MCF 10A (cell line): ENCODE measurements around a stretch of chr12.

GRCh38 chr12:89634732-89635378 lies 73.8 kb downstream of the ATP2B1 start:
- PRO-cap = no peak
- RRBS = no CpG with 5 or more reads among the region's 5 CpGs

DNA sequence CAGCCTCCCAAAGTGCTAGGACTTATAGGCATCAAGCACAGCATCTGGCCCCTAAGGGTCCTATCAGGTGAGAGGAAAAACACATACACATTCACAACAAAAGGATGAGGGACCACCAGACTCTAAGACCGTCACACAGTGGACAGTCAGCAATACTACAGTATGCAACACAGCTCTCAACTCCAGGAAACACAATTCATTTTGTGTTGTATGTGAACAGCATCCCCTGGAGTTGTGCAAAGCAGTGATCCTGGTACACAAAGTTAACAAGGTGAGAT lies 6.9 kb downstream of the ATP2B1 start:
- PRO-cap = no peak
- RRBS = no CpG with 5 or more reads among the region's 1 CpG

DNA sequence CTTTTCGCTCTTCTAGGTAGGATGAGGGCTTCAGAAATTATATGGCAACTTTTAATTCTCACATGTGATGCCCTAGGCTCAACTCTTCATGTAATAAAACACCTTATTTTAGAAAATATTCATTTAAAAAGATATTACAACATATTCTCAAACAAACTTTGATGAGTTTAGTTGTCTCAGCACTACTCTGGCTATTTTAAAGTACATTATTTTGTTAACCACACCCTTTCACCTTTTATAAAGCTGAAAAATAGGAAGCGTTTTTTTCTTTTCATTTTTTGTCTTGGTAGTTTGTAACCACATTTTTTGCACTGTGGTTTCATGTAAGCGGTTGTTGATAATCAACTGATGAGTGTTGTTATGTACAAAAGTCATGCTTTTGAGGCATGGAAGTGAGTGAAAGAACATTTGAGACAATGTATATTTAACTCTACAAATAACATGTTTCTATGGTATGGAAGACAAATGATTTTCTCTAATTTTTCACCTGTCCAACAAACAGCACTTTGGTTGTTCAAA lies 52.1 kb upstream of the ATP2B1 start:
- PRO-cap = no peak
- RRBS = no CpG with 5 or more reads among the region's 3 CpGs

DNA sequence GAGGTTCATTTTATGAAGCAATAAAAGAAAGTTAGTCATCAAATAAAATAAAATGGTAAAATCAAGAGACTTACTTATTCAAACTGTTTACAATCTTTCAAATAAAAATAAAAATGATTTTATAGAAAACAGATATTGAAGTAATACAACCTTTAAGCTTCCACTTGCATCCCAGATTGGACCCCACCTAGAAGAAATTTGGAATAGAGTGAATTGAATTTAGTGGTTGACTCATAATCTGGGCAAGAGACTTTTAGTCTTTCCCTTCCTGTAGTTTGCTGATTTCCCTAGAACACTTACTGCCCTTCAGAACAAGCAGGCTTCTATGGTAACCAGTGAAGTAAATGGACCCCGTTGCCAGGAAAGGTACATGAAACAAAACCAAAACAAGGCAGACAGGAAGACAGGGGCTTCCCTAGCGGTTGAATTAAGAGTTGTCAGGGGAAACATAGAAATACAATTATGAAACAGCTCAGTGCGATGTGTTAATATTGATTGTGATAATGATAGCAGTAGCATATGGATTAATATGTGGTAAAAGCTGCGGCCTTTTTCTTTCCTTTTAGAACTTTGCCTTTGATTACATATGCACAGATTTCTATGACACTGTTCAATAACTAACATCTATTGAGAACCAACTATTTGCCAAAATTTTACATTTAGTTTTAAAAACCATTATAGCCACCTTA lies 241.2 kb upstream of the ATP2B1 start:
- PRO-cap = bidirectional peak, plus-strand start at position 281 of the sequence, minus-strand start at position 280 of the sequence
- RRBS = no CpG with 5 or more reads among the region's 4 CpGs

GRCh38 chr12:90108458-90108686 lies 399.7 kb upstream of the ATP2B1 start:
- PRO-cap = no peak
- RRBS = no CpG with 5 or more reads among the region's 1 CpG

- PRO-cap = no peak
- RRBS = no CpG with 5 or more reads among the region's 4 CpGs
These were observed 30.9 kb upstream of the LUM start for GRCh38 chr12:91142078-91142764.

DNA sequence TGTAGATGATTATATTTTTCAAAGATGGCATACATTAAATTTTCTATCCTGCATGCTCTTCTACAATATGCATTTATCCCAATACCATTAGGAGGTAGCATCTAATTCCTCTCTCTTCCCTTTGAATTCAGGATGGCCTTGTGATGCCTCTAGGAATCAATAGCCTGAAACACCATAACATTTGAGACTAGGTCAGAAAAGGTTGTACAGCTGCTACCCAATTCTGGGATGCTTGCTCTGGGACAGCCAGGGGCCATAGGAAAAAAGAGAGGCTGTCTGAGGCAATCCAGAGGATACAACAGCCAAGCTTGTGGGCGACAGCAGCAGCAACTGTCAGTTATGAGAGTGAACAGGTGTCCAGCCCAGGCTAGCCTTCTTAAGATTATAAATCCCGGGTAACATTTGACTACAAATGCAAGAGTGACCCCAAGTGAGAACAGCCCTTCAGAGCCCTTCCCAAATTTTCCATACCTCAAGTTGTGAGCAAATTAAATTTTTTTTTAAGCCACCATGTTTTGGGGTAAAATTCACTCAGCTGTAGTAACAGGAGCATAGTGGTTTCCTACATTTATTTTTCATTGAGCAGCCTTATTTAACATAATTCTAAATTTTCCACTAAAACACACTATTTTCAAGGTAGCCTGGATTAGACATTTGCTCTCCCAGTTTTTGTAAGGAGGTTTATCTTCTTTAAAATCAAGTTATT lies 11.1 kb downstream of the DCN start:
- PRO-cap = no peak
- RRBS = no CpG with 5 or more reads among the region's 2 CpGs

- PRO-cap = unidirectional peak, minus-strand start at chr12:91179479
- RRBS = no CpG with 5 or more reads among the region's 9 CpGs
These were observed 3.2 kb downstream of the DCN start for GRCh38 chr12:91179322-91179899.

DNA sequence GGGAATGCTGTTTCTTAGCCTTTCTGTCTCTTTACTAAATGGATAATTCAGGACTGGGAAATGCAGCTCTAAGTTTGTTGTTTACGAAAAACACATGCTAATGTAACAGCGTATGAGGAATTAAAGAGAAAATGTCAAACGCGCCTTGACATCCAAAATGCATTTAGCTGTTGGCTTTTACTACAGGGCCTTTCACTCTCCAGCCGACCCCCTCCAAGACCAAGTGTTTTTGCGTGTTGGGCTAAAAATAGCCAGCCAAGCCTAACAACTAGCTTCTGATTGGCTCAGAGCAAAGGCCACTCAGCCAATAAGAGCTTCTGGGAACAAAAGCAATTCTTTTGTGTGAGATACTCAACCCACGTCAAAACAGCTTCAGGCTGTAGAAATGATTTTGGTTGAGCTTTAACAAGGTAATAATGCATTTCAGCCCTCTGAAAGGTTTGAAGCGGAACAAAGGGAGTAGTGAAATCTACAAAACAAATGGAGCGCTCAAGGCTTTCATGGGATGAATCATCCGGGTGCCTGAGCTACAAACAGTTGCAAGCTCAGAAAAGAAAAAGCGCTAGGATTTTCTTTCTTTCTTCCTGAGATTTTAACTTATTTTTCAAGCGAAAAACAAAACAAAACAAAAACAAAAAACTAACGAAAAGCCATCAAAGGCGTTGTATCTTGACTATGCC lies 198.8 kb upstream of the DCN start:
- PRO-cap = no peak
- RRBS = no CpG with 5 or more reads among the region's 14 CpGs

GRCh38 chr12:91922590-91923062 lies 223.0 kb downstream of the BTG1 start:
- PRO-cap = no peak
- RRBS = no CpG with 5 or more reads among the region's 7 CpGs

- PRO-cap = no peak
- RRBS = no CpG with 5 or more reads among the region's 5 CpGs
These were observed 36.9 kb downstream of the BTG1 start for GRCh38 chr12:92108499-92109464.

DNA sequence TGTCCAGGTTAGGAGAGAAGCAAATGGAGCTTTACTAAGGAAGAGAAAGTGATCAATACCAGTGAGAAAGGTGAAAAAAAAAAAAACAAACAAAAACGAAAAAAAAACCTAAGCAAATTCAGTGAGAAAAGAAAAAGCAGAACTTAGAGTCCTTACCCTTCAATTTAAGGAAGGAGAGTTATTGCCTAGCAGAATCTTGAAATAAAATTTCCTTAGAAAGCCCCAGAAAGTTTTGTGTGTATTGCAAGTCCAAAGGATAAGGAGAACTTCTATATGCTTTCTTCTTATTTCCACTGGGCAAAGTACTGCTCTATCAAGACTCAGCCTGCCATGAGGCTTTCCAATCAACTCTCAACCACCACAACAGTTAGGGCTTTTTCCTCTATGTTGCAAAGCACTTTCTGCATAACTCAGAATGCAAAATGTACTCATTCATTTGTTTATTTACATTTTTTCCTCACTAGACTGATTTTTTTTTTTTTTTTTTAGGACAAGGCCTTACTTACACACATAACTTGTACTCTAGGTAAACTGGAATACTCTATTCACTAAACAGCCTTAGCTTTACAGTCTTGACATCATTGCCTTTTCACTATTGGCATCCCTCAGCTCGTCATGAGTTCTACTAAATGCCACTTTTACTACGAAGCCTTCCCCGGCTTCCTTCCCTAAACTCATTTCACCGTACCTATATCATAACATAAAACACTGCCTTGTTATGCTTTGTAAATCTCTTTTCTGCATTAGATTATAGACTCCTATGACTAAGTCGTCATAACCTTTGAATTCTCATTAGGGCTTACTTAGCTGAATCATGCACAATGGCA lies 21.3 kb downstream of the BTG1 start:
- PRO-cap = no peak
- RRBS = no CpG with 5 or more reads among the region's 6 CpGs

DNA sequence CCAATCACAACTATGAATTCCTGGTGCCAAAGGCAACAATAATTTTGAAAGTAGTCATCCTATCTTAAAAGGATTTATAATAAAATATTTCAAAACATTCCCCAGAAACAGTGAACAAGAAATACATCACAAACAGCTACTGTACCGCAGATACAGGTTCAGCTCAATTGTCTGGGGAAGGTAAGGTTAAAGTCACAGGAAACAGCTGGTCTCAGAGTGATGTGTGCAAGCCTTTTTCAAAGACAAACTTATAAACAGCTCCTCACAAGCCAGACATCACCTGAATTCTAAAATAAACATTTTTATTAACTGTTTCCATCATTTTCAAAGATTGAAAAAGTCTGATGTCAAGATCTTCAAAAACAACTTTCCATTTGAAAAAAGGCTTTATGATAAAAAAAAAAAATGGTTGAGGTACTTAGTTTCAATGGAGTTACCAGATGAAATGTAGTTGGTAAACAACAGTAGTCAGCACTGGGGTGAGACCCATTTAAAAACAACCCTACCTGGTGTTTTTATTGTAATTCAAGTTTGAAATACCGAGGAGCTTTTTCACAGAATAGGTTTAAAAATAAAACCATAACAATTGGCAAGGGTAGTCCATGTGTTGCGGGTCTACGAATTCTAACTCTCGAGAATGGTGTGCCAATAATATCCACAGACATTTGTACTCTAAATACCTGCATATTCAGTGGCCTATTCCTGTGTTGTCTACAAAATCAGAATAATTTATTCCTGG lies 4.0 kb downstream of the BTG1 start:
- PRO-cap = no peak
- RRBS = no CpG with 5 or more reads among the region's 5 CpGs

- PRO-cap = no peak
- RRBS = no CpG with 5 or more reads among the region's 4 CpGs
These were observed 1.9 kb downstream of the BTG1 start for GRCh38 chr12:92143718-92144213.

DNA sequence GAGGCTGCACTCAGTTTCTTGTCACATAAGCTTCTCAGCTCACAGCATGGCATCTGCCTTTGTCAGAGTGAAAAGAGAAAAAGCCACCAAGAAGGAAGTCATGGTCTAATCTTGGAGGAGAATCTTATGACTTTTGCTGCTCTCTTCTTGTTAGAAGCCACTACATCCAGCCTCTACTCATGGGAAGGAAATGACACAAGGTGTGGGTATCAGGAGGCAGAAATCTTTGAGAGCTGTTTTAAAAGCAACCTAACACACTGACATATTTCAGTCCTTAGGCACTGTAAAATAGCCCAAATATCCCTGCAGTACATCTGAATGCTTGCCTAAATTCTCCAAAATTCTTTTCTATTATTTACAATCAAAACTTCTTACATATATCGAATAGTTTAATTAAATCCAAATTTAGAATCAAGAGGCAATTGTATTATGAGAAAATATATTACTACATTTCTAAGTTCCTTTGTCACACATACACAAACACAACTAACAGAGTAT lies 39.6 kb upstream of the BTG1 start:
- PRO-cap = no peak
- RRBS = no CpG with 5 or more reads among the region's 1 CpG

DNA sequence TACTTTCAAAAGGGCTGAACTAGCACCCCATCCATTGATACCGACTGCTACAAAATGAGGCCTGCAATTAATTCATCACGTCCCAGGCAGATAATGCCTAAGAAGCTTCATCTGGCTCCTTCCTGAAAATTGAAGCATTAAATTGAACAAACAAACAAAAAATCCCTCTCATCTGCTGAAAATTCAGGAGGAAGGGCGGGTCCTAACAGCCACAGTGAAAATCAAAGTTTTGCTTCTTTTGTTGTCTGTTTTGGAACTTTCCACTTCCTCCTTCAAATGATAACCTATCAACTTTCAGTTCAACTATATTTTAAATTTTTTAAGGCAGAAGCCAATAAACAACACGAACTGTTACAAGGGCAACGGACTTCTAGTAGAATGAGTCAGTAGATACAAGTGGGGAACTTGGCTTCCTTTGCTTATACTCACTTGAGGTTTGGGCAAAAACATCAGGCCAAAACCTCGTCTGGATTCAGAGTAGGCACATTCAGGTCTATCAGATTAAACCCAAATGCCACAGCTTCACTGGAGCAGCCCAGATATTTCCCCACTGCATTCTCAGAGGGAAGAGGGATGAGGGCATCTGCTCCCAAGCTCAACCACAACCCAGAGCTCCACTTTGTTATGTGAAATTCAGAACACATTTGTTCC lies 152.2 kb upstream of the BTG1 start:
- PRO-cap = no peak
- RRBS = no CpG with 5 or more reads among the region's 6 CpGs

DNA sequence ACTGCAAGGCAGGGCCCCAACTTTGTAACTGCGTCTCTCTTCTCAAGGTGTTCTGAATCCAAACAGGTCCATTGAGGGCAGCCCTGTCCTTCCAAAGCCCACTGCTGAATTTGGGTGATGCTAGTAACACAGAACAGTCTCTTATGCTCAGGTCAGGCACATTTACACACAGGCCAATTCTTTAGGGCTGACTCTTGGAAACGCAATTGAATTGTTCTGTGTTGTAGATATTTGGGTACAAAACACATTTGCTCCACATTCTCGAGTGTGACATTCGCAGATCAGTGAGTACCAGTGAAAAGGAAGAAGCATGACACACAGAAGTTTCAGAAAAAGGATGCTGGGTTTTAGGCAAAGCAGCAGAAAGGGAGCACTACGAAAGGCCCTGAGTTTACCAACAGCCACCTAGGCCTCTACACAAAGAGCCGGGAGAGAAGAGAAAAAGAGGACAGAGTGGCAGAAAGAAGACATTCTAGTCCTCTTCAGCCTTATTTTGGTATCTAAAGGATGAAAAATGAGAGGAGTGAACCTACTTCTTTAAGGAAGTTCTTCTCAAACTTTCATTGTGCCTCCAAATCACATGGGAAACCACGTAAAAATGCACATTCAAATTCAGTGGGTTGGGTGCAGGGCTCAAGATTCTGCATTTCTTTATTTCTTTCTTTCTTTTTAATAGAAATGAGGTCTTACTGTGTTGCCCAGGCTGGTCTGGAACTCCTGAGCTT lies 254.4 kb upstream of the BTG1 start:
- PRO-cap = no peak
- RRBS = no CpG with 5 or more reads among the region's 7 CpGs

DNA sequence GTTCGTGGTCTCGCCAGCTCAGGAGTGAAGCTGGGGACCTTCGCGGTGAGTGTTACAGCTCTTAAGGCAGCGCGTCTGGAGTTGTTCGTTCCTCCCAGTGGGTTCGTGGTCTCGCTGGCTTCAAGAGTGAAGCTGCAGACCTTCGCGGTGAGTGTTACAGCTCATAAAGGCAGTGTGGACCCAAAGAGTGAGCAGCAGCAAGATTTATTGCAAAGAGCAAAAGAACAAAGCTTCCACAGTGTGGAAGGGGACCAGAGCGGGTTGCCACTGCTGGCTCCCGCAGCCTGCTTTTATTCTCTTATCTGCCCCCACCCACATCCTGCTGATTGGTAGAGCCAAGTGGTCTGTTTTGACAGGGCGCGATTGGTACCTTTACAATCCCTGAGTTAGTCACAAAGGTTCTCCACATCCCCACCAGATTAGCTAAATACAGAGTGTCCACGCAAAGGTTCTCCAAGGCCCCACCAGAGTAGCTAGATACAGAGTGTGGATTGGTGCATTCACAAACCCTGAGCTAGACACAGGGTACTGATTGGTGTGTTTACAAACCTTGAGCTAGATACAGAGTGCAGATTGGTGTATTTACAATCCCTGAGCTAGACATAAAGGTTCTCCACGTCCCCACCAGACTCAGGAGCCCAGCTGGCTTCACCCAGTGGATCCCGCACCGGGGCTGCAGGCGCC lies 260.3 kb upstream of the BTG1 start:
- PRO-cap = no peak
- RRBS = no CpG with 5 or more reads among the region's 20 CpGs

DNA sequence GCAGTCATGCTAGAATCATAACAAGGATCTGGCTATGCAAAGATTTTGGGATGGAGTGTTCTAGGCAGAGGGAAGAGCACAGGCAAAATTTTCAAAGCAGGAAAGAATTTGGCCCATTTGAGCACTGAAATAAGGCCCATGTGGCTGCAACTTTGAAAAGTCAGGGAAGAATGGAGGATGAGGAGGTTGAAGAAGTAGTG lies 182.2 kb upstream of the PLEKHG7 start:
- PRO-cap = no peak

- PRO-cap = no peak
- RRBS = no CpG with 5 or more reads among the region's 5 CpGs
These were observed 2.0 kb downstream of the EEA1 start for GRCh38 chr12:92926964-92927651.